Measurements from ENCODE around the gene SPRY4.

GRCh38 chr5:142132557-142133324, 24.2 kb downstream of the NDFIP1 start:
- PRO-cap, 7 experiments: no peak in any of the 7 experiments
- RAMPAGE, long total RNA, 2 experiments: no peak in any of the 2 experiments

DNA sequence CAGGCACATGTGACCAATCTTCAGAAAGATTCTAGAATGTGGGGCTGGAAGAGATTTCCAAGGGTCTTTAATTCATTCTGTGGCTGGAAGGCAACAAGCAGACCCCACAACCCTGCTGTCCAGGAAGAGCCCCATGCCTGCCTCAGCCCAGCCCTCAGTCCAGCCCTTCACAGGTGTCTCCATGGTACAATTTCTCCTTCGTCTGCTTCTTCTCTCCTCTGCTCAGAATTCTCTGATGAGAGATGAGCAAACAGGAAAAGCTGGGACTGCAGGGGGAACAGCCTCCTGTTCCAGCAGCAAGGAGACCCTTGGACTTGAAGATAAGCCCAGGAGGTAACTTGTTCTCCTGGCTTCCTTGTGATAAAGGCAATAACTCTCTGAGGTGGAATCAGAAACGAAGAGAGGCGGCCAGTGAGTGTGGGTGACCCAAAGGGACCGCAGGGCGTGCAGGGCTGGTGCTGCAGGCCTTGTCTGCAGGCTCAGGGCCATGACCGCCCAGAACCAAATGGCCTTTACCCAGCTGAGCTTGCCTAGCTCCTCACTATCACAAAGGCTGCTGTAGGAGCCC, 72.3 kb downstream of the NDFIP1 start:
- PRO-cap, 7 experiments: no peak in any of the 7 experiments
- RAMPAGE, long total RNA, 2 experiments: no peak in any of the 2 experiments

DNA sequence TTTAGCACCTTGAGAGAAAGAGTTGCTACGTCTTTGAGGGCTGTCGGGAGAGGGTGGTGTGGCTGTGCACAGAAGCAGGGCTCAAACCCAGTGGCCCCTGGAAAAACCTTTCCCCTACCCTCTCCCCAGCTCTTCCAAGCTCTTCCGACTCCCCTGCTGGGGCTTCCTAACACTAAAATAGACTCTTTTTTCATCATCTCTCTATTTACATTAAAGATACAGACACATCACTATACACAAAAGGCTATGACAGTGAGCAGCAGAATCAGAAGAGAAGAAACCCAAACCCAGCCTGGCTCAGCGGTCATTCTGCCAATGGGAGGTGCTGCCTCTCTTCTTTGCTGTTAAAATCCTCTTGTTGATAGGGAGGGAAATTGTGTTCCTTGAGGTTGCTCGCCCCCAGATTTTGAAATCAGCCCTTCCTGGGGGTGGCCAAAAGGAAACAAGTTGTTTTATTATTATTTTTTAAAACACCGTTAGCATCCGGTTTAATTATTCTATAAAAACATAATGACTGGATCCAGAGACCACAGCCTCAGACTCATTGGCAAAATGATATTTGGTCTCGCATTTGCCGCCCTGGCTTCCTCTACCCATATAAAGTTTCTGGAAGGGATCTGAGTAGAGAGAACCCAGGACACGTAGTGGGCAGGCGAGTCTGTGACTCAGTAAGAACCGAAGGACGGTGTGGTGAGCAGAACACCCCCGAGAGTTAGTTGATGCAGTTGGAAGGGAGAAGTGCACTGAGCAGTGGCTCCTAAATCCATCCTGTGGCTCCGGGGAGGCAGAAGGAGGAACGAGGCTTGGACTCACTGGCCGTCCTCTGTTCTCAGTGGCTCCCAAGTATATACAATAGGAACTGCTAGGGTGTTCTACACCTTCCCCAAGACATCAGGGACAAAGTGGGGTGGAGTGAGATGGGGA, 11.8 kb downstream of the SPRY4 start:
- PRO-cap, 7 experiments: no peak in any of the 7 experiments
- RAMPAGE, long total RNA, 2 experiments: no peak in any of the 2 experiments

GRCh38 chr5:142324938-142325548, at the start of gene SPRY4:
SPRY4 (minus strand) TSS chr5:142325021.
- PRO-cap, 7 experiments: peak in 7 of 7 experiments; most common plus-strand start chr5:142325190 (in 7); most common minus-strand start chr5:142325019 (in 5)
- RAMPAGE, long total RNA, 2 experiments: start-site peak on the minus strand in 1 of 2 experiments, at chr5:142324969-142325031 at its widest, 79 reads per replicate

GRCh38 chr5:142432122-142432747, 107.4 kb upstream of the SPRY4 start:
- PRO-cap, 7 experiments: no peak in any of the 7 experiments
- RAMPAGE, long total RNA, 2 experiments: no peak in any of the 2 experiments

DNA sequence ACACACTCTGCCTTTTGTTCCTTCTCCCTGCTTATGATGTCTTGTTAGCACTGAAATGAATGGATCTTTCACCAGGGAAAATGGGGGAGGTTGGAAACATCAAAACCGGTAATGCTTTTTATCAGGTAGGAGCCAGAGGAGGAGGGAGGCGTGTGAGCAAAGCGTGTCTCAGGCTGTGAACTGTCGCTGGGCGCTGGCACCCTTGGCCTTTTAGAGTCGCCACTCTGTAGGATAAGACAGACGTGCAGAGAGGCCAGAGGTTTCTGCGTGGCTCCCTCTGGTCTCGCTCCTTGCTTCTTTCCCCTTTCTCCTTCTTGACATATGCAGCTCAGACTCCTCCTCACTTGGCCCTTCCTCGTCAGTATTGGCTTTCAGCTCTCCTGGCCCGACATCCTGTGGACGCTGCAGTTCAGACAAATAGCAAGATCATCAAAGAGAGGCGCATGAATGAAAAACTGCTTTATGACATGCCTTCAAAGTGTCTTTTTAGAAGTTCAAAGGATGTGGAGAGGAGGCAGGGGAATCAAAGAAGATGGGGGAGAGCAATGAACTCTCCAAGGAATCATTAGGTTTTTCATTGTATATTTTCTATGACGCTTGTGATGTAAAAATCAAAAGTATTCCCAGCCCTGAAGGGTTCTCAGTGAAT, 116.8 kb upstream of the SPRY4 start:
- PRO-cap, 7 experiments: no peak in any of the 7 experiments
- RAMPAGE, long total RNA, 2 experiments: no peak in any of the 2 experiments

DNA sequence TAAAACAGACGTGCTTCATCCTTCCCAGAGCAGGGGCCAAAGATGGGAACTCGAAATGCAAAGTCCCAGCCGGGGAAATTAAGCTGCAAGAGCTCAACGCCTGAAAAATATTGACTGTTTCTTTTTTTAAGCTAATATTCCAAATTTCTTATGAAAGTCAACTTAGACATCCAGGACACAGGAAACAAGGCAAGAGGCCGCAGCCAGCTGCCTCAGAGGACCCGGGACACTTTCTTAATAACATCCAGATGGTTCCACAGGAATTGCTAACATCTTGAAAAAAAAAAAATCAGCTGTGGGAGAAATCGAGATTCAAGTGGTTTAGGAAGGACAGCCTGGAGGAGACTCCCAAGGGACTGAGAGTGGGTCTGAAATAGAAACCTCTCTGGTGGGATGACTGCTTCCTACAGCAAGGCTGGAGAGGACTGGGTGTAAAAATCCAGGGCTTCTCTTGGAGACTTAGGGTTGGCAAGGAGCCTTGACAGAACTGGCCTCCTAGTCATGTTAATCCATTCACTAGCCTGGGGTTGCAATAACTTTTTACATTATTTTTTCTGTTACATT, 144.8 kb downstream of the FGF1 start:
- PRO-cap, 7 experiments: no peak in any of the 7 experiments
- RAMPAGE, long total RNA, 2 experiments: no peak in any of the 2 experiments

DNA sequence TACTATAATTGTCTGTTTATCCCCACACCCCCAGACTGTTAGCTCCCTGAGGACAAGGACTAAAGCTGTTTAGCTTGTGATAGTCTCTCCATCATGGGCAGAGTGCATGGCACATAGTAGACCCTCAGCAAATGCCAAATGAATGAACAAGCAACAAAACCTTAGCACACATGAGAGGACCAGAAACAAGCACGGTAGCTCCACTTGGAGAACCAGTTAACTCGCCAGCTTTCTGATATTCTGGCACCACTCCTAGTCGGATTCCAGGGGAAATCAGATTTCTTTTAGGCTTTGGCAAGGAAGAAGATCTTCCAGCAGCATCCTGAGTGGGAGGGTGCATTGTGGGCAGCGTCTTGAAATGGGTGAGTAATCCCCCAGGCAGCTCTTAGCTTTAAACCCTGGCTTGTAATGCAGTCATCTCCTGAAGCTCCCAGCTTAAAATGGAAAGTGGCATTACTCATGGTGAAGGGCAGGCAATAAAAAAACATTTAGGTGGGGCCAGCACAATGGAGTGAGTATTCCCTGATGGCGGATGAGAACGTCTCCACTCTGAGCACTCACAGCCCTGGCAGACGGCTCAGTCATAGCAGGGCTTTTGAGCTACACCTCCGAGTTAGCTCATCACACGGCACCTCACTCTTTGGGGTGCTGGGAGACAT, 41.1 kb downstream of the FGF1 start:
- PRO-cap, 7 experiments: no peak in any of the 7 experiments
- RAMPAGE, long total RNA, 2 experiments: no peak in any of the 2 experiments

DNA sequence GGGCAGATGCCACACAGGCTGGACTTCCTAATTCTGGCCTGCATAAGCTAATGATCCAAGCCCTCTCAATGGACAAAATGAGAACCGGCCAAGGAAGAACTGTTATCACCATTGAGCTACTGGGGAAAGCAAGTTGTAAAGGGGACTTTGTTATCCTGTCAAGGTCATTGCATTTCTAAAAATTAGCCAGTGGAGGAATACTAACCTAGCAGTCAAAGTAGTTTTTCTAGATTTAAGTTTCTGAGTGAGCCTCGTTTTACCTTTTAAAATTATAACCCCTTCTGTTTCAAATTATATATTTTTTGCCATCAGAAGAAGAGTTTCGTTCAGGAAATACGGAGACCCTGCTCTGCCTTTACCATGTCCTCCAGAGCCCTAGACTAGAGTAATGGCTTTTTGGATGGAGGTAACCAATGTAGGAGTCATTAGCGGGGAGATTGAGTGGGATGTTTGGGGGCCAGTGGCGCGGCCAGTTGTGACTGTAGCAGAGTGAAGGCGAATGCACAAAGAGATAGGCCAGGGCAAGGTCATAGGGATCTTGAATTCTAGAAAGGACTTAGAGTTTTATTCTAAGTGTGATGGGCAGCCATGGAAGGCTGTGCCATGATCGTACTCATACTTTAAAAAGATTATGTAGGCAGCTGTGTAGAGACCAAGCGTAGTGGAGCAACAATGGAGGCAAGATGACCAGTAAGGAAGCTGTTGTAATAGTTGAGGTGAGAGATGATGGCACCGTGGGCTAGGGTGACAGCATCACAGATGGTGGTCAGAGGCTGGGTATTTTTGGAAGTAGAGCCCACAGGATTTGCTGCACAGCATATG, 7.3 kb downstream of the ARHGAP26 start:
- PRO-cap, 7 experiments: no peak in any of the 7 experiments
- RAMPAGE, long total RNA, 2 experiments: no peak in any of the 2 experiments

GRCh38 chr5:142808467-142808947, 38.3 kb downstream of the ARHGAP26 start:
- PRO-cap, 7 experiments: no peak in any of the 7 experiments
- RAMPAGE, long total RNA, 2 experiments: no peak in any of the 2 experiments

GRCh38 chr5:142870470-142871031, 100.4 kb downstream of the ARHGAP26 start:
- PRO-cap, 7 experiments: no peak in any of the 7 experiments
- RAMPAGE, long total RNA, 2 experiments: no peak in any of the 2 experiments

DNA sequence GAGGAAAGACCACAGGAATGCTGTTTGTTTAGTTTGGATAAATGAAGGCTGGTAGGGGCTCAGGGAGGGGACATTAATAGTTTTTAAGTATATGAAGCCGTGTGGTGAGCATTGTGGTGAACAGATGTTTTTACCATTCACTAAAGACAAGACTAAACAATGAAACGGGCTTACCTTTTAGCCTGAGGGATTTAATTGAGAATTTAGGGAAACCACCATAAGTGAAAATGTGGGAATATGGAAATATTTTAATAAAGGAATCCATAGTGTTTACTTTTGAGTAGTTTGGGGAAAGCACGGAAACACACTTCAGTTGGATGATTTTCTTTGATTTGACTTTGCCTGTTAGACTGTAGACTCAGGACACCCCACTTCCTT, 130.9 kb downstream of the ARHGAP26 start:
- PRO-cap, 7 experiments: peak in 1 of 7 experiments; most common plus-strand start position 273 of the sequence (in 1)
- RAMPAGE, long total RNA, 2 experiments: no peak in any of the 2 experiments

GRCh38 chr5:142906789-142908016, 137.0 kb downstream of the ARHGAP26 start:
- PRO-cap, 7 experiments: no peak in any of the 7 experiments
- RAMPAGE, long total RNA, 2 experiments: no peak in any of the 2 experiments

- PRO-cap, 7 experiments: no peak in any of the 7 experiments
- RAMPAGE, long total RNA, 2 experiments: no peak in any of the 2 experiments
Observed at GRCh38 chr5:142910147-142910462, 139.9 kb downstream of the ARHGAP26 start.

DNA sequence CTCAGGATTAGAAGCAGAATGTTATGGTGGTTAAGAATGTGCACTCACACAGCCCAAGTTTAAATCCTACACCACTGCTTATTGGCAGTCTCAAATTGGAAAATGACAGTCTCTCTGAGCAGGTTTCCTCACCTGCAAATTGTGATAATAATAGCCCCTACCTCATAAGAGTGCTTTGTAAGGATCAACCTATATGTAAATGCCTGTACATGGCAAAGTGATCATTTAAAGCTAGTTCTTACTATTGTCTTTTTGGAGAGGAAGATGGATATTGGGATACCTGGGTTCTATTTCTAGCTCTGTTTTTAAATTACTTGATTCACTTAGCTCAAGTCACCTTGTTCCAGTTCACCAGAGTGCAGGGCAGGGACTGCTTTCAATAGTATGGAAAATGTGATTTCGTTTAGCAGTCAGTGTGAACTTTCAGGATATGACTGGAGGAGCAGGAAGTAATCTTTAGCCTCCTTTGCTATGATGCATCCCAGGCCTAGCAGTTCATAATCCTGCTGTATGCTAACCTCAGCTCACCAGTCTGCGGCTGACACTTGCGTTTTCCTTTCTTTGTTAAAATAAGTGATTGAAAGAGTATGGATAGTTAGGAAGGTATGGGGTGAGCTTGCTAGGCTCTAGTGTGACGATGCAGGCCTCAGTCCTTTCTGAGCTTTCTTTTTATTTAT, 169.6 kb downstream of the ARHGAP26 start:
- PRO-cap, 7 experiments: no peak in any of the 7 experiments
- RAMPAGE, long total RNA, 2 experiments: no peak in any of the 2 experiments

DNA sequence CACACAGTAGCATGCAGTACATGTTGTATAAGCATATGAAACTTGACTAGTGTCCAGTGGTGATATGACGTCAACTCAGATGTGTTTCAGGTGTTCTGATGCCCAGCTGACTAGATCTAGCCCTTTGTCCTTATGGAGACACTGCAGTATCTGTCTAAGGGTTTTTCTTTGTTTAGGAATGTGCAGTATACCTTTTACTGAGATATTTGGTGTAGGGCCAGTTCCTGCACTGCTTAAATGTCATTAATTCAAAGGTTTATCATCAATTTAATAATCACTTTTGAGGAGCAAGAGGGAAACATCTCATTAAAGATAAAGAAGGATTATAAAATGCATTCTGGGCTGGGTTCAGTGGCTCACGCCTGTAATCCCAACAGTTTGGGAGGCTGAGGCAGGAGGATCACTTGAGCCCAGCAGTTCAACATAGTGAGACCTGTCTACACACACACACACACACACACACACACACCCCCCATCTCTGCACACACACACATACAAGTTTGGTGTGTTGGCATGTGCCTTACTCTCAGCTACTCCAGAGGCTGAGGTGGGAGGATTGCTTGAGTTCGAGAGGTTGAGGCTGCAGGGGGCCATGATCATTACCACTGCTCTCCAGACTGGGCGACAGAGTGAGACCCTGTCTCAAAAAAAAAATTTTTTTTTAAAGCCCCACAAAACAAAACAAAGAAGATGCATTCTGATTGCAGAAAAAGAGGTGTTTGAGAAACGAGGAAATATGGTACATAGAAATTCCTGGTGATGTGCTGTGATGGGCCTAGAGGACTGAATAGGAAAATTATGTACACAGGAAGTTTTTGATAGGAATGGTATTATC, 184.7 kb downstream of the ARHGAP26 start:
- PRO-cap, 7 experiments: no peak in any of the 7 experiments
- RAMPAGE, long total RNA, 2 experiments: no peak in any of the 2 experiments

DNA sequence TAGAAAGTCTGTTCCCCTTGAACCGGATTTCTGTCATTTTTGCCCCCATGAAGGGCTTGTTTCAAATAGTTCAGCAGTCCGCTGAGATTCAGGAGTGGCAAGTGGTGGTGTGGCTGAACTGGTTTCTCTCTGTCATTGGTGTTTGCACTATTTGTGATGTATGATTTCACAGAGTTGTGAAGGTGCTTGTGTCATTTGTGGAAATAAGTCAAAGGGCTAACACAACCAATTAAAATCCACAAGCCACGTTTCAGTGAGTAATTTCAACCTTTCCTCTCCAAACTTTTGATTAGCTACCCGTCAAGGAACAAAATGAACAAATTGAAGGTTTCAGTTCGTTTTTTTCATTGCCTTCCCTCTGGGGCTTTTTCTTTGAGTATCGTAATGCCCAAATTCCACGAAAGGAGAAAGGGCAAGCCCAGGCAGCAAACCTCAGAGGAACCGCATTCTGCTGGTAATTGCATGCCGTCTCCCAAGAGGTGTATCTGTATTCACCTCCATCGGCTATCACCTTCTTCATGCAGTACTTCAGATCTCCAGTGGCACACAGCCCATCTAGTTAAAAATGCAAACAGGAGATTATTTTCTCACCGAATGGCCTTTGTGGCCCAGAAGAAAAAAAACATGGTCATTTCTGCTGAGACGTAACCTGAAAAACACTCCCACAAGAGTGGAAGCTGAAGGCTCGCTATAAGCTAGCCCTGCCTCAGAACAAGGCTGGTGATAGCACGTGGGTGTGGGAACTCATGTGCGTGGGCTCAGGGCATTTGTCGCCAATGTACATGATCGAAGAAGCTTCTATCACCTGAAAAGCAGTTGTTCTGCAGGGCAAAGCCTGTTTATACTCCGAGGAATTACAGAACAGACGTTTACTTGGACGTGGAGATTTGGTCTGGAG, 197.1 kb downstream of the NR3C1 start:
- PRO-cap, 7 experiments: no peak in any of the 7 experiments
- RAMPAGE, long total RNA, 2 experiments: no peak in any of the 2 experiments

- PRO-cap, 7 experiments: no peak in any of the 7 experiments
- RAMPAGE, long total RNA, 2 experiments: no peak in any of the 2 experiments
Observed at GRCh38 chr5:143243800-143244915, 159.3 kb downstream of the NR3C1 start.

- PRO-cap, 7 experiments: no peak in any of the 7 experiments
- RAMPAGE, long total RNA, 2 experiments: no peak in any of the 2 experiments
Observed at GRCh38 chr5:143280972-143282297, 122.1 kb downstream of the NR3C1 start.

DNA sequence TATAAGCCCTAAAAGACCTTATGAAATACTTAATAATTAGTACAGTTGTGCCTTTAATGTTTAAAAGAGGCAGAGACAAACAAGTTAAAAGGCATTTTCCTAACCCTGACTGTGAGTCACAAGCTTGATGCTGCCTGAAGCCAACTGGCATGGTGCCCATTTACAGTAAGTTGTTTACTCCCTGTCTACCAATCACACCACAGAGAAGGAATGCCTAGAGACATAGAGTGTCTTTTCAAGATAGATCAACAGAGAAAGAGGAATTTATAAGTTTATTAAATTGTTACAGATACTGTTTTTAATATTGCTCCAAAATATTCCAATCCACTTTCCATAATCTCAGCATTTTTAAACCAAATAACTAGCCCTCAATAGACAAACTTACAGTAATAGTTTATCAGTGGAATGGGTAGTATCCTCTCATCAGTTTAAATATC, 47.7 kb downstream of the NR3C1 start:
- PRO-cap, 7 experiments: no peak in any of the 7 experiments
- RAMPAGE, long total RNA, 2 experiments: no peak in any of the 2 experiments

All from ovary (tissue), 7 donors.